Mucosa of descending colon (tissue), 1 donor: ENCODE measurements around the genes TET1 and STOX1.

DNA sequence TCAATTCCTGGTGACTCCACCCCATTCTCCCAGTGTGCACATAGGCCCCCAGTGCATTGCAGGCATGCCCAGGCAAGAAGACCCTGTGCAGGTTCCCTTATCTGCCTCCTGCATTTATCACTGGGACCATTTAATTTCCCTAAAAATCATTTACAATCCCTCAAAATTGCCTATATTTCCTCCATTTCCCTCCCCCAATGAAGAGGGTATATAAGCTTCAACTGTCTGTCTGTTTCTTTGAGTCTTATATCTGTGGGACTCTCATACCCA is 354.7 kb downstream of the LRRTM3 start:
- PRO-cap: no peak

DNA sequence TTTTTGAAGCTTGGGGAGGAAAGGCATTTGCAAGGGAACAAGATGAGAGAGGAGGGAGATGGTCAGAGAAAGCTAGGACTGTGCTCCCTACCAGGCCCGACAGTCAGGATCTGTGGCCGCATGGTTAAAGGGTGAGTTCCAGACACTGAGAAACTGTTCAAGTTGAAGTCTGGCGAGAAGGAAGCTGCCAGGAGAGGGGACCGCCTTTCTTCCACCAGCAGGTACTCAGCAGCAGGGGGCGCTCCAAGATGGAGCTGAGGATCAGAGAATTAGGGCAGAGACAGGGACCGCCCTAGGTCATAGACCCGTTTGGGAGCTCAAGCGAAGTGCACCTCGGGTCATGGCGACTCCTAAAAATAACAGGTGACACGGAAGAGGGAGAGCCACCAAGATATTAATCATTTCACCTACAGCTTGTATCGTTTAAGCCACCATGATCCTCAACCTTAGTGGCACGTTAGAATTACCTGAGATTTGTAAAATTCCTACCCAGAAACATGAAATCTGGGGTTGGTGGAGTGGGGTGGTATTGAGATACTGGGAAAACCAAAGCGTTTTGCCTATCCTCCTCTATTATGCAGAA is 49.5 kb downstream of the DNAJC12 start:
- PRO-cap: no peak

DNA sequence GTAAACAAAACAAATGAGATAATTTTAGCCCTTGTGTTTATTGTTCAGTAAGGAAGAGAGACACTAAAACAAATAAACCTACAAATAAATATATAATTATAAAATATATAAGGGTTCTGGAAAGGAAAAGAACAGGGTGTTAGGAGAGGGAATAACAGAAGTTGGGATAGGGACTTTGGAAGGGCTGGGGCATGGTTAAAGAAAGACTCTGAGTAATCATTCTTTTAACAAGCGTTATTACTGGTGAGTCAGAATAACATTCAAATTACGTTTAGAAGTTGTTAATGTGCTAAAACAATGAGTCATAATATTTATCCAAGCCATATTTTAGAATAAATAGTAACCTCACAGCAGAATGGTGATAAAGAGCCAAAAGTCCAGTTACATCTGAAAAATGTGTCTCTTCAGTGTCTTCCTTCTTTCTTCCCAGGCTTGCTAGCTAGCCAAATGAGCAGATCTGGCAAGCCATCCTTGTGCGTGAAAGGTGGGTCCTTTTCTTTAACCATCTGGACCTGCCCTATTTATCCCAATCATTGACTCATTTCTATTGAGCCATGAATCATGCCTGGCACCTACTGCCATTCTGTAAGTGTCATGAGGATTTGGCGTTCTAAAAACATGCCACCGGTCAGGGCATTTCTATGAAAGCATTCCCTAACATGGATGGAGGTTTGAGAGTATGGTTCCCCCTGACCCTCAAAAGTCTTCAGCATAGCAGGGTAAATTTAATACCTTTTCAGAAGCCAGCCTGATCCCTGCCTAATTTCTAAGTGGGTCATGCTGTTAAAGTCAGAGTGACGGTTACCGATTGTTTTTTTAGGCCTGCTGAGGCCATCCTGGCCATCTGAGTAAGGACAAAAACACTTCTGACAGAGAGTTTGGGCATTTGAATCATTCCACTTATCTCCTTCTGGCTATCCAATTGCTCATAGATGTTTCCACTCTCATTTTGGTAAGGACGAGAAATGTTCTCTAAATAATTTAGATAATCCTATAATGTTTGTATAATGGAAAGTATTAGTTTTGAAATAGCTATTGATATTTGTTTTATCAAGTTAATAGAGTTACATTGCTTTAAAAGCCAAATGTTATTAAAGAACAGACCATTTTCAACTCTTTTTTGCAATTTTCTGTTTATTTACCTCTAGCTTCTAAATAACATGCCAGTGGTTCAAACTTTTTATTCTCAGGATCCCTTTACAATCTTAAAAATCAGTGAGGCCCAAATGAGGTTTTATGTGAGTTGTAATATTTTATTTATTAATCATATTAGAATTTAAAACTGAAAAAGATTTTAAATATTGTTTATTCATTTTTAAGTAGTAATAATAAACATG is 27.0 kb downstream of the MYPN start:
- PRO-cap: no peak

GRCh38 chr10:68303835-68304448 is 27.9 kb upstream of the HNRNPH3 start:
- PRO-cap: no peak

DNA sequence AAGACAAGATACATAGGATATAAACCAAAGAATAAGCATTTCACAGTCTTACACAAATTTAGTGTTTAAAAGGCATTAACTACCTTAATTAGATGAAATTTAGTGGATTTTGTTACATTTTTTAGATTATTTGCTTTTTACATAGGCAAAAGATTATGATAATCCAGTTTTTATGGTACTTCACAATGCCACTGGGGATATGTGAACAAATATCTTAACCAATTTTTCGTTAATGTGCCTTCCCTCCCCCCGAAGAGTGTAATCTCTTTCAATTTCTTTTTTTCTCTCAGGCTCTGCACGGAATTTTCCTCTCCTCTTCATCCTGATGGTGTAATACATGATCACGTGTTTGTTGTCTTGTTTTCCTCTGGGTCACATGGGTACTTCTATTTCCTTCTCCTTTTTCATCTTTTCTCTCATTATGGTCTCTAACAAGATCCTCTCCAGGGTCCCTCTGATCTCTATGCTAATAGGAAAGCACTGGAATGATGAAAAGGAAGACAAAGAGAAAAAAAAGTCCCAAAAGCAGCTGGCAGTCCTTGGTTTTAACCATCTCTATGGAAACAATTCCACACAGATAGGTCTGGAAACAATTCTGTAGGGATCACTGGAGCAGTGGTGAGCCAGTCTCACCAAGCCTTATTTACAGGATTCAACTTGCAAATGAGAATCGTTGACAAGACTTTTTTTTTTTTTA is 3.6 kb upstream of the HNRNPH3 start:
- PRO-cap: no peak

DNA sequence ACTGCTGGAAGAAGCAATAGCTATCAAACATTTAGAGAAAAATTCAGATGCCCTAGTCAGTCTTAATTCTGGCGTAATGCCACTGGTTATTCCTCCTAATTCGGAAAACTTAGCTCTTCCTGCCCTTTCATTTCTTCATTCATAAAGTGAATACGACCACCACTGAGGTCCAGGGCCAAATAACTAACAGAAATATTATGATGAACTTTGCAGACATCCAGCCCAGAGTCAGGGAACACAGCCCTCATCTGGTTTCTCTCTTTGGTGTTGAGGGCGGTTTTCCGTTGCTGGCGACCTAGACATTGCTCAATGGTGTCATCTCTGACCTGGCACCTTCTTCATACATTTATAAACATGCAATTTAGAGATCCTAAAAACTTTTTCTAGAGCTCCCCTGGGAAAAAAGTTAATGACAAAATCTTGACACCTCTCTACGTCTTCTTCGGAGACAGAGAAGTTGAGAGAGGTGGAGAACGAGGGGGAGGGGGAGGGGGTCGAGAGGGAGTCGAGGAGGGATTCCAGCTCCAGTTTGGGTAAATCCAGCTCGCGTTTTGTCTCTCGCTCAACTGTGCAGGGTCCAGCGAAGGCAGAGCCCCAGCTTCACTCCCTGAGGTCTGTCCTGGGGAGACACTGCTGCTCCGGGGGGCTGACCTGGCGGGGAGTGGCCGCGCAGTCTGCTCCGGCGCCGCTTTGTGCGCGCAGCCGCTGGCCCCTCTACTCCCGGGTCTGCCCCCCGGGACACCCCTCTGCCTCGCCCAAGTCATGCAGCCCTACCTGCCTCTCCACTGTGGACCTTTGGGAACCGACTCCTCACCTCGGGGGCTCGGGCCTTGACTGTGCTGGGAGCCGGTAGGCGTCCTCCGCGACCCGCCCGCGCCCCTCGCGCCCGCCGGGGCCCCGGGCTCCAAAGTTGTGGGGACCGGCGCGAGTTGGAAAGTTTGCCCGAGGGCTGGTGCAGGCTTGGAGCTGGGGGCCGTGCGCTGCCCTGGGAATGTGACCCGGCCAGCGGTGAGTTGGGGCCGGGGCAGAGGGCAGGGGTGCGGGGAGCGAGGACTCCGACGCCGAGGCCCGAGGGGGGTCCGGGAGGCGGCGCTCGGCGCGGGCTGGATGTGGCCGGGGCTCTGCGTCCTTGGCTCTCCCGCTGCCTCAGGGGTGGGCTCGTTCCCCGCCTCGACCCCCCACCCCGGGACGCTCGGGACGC is at the start of gene TET1:
TET1 (plus strand) TSS at position 603 of the 1,201 bp plus-strand sequence.
- PRO-cap: unidirectional peak, plus-strand start at position 603 of the sequence

GRCh38 chr10:68826978-68828046 is at the start of gene STOX1:
STOX1 (plus strand) TSS chr10:68827531.
- PRO-cap: unidirectional peak, plus-strand start at chr10:68827218; bidirectional peak, plus-strand start at chr10:68827537, minus-strand start at chr10:68827441

- PRO-cap: no peak
Measured at GRCh38 chr10:69071425-69071915, 16.4 kb upstream of the SRGN start.

DNA sequence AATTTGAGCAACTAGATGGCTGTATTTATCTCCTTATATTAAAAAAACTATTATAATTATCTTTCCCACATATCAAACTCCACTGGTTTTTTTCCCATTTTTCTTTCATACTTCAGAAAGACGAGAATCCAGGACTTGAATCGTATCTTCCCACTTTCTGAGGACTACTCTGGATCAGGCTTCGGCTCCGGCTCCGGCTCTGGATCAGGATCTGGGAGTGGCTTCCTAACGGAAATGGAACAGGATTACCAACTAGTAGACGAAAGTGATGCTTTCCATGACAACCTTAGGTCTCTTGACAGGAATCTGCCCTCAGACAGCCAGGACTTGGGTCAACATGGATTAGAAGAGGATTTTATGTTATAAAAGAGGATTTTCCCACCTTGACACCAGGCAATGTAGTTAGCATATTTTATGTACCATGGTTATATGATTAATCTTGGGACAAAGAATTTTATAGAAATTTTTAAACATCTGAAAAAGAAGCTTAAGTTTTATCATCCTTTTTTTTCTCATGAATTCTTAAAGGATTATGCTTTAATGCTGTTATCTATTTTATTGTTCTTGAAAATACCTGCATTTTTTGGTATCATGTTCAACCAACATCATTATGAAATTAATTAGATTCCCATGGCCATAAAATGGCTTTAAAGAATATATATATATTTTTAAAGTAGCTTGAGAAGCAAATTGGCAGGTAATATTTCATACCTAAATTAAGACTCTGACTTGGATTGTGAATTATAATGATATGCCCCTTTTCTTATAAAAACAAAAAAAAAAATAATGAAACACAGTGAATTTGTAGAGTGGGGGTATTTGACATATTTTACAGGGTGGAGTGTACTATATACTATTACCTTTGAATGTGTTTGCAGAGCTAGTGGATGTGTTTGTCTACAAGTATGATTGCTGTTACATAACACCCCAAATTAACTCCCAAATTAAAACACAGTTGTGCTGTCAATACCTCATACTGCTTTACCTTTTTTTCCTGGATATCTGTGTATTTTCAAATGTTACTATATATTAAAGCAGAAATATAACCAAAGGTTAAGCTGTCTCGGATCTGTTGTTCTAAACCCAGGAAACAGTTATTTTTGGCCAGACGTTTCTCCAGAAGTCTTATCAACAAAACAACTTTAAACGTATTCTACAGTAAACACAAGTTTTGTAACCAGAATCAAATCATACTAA is 16.2 kb downstream of the SRGN start:
- PRO-cap: no peak

DNA sequence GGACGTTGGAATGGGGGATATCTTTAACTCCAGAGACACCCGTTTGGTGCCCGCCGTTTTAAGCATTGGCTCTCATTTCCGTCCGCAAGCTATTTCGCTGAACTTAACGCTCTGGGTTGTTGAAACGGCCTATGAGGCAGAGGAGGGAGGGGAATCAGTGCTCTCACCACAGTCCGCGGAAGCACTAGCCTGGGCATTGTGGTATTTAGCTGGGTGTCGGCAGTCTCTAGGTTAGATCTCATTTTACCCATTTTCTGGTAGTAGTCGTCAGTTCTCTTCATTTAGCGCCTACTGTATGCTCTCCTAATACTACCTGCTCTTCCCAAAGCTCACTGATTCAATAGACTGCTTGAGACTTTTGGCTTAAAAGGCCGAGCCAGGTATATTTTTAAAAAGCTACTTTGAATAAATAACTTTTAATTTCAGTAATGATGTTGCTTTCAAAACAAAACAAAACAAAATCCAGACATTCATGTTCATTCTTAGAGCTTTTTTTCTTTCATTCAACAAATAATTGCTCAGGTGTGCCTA is 922 bp downstream of the VPS26A start:
- PRO-cap: bidirectional peak, plus-strand start at position 171 of the sequence, minus-strand start at position 67 of the sequence

GRCh38 chr10:69225078-69225786 is 5.1 kb downstream of the HKDC1 start:
- PRO-cap: no peak

DNA sequence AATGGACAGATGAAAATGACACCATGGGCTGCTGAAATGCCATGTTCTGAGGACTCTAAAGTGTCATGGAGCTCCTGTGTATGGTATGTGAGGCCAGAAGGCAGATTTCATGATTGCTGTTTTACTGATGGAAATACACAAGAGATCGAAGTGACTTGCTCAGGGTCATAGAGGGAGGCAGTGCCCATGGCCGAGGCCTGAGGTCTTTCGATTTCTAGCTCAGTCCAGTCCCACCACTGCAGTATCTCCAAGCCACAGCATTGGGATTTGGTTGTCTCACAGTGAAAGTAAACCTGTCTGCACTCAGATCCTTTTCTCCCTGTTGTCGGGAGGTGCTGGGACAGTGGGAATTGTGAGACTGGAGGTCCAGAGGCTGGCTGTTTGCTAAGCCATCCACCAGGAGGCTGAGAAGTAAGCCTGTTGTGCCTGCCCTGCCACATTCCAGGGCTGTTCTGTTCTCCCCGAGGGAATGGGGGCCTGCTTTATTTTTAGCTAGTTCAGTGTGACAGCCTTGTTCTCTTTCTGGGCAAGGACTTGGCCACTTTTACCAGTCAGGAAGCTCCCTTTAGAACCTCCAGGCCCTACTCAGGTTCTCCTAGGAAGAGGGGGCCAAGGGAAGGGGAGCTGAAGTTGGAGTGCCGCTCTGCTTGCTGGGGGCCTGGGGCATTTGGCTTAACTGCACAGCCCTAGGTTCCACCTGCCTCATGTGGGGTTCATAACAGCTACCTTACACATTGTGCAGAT is 14.5 kb downstream of the HK1 start:
- PRO-cap: no peak

- PRO-cap: no peak
Measured at GRCh38 chr10:69406362-69407093, 10.2 kb downstream of the TACR2 start.

- PRO-cap: no peak
Measured at GRCh38 chr10:69411202-69411925, 5.4 kb downstream of the TACR2 start.

DNA sequence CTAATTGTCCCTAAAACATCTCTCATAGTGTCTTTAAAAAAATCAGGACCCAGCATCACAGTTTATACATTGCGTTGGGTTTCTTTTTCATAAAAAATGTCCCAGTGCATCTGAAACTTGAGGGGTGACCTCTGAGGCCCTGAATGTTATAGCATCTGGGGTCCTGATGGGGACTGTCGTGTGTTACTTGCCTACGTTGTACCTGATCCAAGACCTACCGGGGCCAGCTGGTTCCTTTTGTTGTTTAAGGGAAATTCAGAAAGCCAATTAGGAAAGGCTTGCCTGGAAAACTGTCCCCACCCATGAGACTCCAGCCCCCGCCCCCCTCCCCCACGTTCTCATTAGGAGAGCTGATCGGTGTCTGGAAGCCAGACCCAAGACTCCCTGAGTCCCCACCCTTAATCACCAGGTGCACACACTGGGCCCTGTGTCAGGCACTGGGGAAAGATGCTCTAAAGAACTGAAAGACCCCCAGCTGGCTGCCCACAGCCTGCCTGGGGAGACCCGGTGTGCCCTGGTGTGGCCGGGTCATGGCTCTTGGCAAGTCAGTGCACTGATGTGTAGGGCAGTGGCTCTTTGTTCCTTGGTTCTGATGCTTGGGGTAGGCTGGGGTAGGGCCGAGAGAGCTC is 16.6 kb downstream of the TSPAN15 start:
- PRO-cap: no peak

- PRO-cap: no peak
Measured at GRCh38 chr10:69494636-69495299, 43.5 kb downstream of the TSPAN15 start.

DNA sequence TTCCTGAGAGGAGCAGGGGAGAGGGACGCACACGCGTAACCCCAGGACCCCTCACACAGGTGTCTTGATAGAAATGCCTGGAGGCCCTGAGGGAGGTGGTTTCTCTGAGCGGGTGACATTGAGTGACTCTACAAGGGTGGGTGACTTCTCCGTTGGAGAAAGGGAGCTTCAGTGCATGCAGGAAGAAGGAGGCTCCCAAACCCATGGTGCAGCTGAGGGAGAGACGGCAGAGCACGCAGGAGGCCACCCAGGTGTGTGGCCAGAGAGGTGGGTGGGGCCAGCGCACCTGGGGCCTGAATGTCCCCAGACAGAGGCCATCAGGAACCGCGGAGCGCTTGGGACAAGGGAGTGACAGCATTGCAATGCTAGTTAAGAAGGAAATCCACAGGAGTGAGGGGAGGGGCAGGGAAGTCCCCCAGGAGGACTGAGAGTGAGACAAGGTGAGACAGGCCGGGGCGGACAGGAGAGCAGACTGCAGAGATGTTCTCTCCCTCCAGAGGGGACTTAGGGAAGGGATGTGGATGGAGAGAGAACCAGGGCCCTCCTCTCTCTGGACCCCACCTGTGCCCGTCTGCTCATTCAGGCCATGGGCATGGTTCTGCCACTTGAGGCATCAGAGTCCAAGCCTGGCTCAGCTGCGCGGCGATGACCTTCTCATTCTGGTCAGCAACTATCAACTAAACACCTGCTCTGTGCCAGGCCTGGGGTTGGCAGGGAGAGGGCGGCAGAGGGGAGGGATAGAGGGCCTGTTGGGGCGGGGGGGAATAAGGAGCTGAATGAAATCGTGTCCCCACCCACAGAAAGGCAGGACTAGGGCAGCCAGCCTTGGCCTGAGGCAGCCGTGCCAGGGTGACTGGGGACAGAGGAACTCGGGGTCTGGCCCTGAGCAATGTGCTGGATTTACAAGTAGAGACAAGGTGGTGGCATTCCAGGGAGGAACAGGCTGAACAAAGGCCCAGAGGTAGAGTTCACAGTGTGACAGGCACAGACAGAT is 69.4 kb upstream of the COL13A1 start:
- PRO-cap: no peak

- PRO-cap: unidirectional peak, plus-strand start at chr10:69898784
Measured at GRCh38 chr10:69898309-69899001, 96.7 kb downstream of the COL13A1 start.

DNA sequence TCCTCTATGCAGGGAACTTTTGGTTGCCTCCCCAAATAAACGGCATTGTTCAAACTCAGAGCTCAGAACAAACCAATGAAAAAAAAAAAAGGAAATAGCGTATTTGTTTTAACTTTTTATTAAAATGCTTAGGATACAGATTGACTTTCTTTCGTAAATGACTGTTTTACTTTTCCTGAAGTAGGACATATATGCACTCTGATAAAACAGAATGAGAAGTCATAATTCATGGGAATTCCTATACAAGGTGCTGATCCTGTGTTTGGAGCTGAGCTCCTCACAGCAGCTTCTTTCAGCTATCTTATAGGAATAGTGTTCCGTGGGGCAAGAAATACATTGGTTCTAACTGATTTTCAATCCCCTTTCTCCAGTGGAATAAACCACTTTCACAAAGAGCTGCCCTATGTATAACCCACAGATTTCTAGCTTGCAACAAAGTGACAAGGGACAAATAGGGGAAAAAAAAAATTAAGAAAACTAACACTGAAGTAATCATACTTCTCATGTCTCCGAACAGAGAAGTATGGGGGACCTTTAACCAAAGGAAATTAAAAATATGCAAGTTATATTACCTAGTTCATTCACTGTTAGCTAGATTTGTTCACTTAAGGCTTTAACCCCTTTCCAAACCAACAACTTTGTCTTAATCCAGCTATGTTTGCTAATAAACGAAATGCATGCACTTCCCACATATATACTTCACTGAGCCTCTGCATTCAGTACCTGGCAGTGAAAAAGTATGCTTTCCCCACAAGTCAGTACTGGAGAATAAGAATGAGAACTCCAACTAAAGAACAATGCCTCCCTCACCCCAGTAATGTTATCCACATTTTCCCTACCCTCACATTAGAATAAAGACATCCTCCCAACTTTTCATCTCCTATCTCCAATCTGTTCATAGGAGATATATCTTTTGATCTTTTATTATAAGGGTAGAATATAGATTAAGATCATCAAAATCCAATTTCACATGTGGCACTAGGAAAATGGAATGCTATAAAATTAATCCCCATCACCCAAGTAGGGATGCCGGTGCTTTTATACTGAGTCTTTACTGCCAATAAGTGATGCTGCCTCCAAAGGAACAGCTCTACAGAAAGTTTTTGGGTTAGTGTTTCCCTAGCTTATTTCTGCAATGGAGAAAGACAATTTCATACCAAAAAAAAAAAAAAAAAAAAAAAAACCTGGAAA is 4.0 kb upstream of the TYSND1 start:
- PRO-cap: no peak

- PRO-cap: unidirectional peak, minus-strand start at chr10:70170268
Measured at GRCh38 chr10:70169535-70170397, 548 bp downstream of the SAR1A start.